Mesenchymal stem cell of the bone marrow (primary cell): ENCODE measurements around a stretch of chr12.

DNA sequence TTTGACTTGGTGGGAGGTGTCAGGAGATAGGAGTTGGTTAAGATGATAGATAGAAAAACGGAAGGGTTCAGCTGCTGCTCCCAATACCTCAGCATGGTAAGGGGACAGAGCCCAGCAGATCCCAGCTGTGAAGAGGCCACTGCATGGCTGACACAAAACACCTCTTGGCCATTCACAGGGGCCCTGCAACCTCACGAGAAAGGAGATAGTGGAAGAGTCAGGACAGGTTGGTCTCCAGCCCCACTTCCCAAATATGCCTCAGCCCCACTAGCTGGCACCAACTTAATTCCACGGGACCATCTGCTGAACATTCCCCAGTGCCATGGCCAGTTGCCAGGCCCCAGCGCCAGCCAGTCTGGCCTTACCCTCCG is 21.3 kb upstream of the HSPB8 start:
- CAGE, long polyA plus RNA = no peak

GRCh38 chr12:119179234-119179936 is 654 bp downstream of the HSPB8 start:
- CAGE, long polyA plus RNA = no peak

GRCh38 chr12:119193802-119194306 is 15.1 kb downstream of the HSPB8 start:
- CAGE, long polyA plus RNA = no peak

GRCh38 chr12:119308930-119309544 is 25.5 kb upstream of the CCDC60 start:
- CAGE, long polyA plus RNA = no peak

- CAGE, long polyA plus RNA = no peak
These were observed 62.6 kb downstream of the CCDC60 start for GRCh38 chr12:119397204-119397421.

DNA sequence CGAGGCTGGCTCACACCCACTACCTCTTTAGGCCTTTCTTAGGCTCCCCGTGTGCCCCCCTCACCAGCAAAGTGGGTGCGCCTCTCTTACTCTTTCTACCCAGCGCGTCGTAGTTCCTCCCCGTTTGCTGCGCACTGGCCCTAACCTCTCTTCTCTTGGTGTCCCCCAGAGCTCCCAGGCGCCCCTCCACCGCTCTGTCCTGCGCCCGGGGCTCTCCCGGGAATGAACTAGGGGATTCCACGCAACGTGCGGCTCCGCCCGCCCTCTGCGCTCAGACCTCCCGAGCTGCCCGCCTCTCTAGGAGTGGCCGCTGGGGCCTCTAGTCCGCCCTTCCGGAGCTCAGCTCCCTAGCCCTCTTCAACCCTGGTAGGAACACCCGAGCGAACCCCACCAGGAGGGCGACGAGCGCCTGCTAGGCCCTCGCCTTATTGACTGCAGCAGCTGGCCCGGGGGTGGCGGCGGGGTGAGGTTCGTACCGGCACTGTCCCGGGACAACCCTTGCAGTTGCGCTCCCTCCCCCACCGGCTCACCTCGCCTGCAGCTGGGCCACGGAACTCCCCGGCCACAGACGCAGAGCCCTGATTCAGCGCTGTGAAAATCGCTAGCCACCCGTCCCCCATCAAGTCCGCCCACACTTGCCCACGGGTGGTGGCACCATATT is 1.3 kb downstream of the TMEM233 start:
- CAGE, long polyA plus RNA = no peak

DNA sequence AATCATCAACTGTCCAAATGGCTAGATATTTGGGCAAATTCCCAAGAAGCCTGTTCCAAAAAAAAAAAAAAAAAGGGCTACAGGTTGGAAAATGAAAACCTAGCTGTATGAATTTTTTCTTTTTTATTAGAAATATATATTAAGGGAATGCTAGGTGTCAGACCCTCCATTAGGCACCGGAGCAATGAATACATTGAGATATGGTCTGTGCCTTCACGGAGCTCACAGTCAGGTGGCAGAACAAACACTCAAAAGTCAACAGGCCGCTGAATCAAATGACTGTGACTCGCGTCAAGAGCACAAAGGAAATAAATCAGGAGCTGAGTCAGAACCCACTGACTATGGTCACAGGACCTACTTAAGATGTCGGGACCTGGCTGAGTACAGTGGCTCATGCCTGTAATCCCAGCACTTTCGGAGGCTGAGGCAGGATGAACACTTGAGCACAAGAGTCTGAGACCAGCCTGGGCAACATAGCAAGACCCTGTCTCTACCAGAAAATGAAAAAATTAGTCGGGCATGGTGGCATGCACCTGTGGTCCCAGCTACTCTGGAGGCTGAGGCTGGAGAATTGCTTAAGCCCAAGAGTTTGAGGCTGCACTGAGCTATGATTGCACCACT is 19.7 kb downstream of the TMEM233 start:
- CAGE, long polyA plus RNA = no peak

DNA sequence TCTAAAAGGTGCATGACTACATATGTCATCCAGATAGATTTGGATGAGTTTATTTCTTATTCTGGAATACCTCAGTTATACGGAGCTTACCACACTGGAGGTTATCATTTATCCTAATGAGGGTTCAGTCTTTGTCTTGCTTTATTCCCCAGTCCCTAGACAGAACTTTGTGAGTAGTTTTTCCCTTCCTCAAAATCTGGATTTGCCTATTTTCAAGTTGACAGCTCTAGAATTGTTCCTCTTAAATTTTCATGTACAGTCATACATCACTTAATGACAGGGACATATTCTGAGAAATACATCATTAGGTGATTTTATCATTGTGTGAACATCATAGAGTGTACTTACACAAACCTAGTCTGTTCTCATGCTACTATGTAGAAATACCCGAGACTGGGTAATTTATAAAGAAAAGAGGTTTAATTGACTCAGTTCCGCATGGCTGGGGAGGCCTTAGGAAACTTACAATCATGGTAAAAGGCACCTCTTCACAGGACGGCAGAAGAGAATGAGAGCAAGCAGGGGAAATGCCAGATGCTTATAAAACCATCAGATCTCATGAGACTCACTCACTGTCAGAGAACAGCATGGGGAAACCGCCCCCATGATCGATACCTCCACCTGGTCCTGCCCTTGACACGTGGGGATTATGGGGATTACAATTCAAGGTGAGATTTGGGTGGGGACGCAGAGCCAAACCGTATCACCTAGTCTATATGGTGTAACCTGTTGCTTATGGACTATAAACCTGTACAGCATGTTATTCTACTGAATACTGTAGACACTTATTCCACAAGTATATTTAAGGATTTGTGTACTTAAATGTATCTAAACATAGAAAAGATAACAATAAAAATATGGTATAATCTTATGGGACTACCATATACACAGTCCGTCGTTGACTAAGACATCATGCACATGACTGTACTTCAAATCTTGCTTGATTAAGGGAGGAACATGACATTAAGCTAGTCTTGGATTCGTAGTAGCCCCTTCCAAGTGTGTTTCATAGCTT is 3.4 kb downstream of the PRKAB1 start:
- CAGE, long polyA plus RNA = no peak

DNA sequence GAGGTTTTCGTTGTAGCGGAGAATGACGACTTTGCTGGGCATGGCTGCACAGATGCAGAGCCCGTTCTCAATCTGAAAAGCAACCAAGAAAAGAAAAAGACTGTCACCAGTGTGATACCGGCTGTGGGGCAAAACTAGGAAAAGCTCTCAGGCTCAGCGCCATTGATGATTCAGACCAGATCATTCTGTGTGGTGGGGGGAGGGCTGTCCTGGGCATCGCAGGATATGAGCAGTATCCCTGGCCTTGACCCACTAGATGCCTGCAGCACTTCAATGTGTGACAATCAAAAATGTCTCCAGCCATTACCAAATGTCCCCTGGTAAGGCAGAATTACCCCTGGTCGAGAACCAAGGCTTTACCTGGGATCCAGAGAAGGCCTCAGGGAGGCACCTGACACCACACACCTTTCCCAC is 36.5 kb downstream of the PRKAB1 start:
- CAGE, long polyA plus RNA = no peak

GRCh38 chr12:119718553-119719309 is 50.8 kb downstream of the PRKAB1 start:
- CAGE, long polyA plus RNA = no peak

DNA sequence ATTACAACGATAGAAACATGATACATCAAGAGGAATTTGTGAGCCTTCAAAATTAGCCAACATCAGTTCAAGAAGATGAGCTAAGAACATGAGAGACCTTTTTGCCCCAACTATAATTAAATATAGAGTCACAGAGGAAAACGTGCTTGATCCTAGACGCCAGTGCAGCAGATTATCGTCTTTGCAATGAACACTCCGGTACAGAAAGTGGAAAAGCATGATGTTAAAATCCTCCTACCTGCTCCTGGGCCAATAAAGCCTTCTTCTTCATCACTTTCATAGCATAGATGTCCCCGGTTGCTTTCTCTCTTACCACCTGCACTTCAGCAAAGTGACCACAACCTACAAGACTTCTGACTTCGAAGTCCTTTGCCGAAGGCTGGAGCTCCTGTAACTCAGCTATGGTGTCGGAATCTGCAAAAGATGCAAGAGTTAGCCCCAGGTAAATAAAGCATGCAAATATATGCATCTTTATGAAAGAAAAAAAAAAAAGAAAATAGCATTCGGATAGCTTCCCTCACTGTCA is 19.8 kb downstream of the CIT start:
- CAGE, long polyA plus RNA = no peak

- CAGE, long polyA plus RNA = no peak
These were observed 54.8 kb downstream of the RAB35 start for GRCh38 chr12:120061690-120062248.

GRCh38 chr12:120108234-120108802 is 8.2 kb downstream of the RAB35 start:
- CAGE, long polyA plus RNA = no peak

GRCh38 chr12:120194096-120194622 is 356 bp downstream of the GCN1 start:
- CAGE, long polyA plus RNA = no peak

DNA sequence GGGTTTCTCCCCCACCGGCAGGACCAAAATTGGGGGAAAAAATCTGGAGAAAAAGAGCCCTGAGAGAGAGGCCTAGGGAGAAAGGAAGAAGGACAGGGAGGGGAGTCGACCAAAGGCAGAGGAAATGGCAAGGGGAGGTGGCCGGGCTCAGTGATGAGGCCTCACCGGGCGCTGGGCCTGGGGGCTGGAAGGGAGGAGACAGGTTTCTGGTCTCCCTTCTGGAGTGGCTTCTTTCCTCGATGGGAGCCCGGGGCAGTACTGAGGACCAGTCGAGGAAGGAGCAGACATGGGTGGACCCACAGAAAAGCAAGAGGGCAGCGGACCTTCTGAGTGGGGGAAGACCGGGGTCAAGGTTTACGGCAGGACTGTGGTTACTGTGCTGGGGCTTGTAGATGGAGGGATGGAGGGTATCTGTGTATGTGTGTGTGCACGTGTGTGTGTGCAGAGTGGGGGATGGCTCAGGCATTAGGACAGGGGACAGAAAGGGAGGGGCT is 14.9 kb upstream of the RPLP0 start:
- CAGE, long polyA plus RNA = no peak

- CAGE, long polyA plus RNA = no peak
These were observed 28.6 kb upstream of the RPLP0 start for GRCh38 chr12:120229140-120230339.

DNA sequence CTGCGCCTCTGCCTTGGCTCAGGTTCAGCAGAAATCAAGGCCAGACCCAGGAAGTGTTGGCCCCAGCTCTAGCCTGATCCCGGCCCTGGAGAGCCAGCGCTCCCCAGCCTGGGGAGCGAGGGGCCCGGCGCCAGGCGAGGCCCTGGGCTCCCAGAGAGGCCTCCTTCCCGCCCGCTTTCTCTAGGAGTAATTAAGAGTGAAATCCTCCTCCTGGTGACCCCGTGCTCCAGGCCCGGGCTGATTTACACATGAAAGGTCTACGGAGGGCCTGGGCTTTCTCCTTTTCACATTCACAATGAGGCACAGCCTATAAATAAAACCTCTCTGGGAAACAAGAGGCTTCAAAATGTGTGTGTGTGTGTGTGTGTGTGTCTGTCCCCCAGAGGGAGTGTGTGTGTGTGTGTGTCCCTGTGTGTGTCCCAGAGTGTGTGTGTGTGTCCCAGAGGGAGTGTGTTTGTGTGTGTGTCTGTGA is 23.9 kb upstream of the COX6A1 start:
- CAGE, long polyA plus RNA = no peak

DNA sequence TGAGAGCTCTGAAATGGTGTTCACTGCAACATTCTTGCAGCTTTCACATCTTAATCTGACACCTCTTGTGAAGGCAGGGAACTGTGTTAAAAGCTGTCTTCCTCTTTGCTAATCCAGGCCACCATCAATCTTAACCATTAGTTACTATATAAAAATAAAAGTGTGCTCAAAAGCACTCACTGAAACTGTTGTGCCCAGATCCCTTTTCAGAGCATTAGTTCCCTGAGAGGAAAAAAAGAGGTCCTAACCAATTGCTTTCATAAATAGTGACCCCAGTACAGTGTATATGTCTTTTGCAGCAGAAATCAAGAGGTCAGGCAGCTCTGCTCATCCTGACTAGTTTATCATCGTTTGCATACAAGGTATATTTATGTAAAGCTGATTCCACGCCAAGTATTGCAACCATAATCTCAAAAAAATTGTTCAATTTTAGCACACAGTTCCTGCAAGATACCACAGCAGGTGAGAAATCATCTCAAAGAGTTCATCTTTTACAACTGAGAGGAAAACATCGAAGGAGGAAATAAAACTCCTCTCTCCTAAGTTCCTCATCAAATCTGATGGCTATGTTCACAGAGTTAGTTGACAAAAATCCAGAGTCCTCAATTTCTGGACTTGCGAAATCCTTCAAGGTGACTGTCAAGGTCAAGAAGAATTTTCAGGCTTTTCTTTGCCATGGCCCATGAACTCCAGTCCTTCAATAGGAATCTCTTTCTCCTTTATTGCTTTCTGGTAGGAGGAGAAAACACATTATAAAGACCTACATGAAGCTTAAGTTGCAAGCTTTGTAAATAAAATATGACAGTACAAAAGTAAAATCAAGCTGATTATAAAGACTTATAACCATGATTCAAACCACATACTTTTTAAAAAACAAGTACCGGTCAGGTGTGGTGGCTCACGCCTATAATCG is 1.7 kb downstream of the TRIAP1 start:
- CAGE, long polyA plus RNA = no peak

DNA sequence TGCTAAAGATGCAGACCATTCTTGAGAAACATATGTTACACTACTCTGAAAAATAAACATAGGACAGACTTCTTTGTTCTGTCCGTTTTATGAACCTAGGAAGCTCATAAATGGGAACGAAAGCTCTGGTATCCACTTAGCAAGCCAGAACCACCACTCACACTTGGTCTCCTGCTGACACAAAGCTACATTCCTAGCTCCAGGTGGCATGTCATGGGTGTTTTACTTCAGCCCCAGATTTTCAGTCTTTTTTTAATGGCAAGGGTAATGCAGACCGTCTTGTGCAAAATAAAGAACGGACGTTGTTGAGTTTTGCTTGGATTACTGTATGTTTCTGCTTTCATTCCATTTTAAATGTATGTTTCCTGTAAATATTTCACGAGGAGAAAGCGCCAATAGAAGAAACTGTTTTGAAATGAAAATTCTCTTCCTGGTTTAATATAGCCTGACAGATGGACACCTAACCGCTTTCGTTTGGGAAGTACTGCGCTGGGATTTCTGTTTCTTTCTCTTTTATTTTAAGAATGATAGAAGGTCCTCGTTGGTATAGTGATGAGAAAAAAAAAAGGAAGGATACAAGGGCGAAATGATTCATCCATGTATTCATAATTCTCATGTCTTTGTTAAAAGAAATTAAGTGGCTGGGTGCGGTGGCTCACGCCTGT is 836 bp upstream of the COQ5 start:
- CAGE, long polyA plus RNA = no peak

- CAGE, long polyA plus RNA = no peak
These were observed 7.1 kb downstream of the POP5 start for GRCh38 chr12:120574038-120574530.